CD14-positive monocyte (primary cell): ENCODE data around the genes CASTOR2 and RHBDD2.

DNA sequence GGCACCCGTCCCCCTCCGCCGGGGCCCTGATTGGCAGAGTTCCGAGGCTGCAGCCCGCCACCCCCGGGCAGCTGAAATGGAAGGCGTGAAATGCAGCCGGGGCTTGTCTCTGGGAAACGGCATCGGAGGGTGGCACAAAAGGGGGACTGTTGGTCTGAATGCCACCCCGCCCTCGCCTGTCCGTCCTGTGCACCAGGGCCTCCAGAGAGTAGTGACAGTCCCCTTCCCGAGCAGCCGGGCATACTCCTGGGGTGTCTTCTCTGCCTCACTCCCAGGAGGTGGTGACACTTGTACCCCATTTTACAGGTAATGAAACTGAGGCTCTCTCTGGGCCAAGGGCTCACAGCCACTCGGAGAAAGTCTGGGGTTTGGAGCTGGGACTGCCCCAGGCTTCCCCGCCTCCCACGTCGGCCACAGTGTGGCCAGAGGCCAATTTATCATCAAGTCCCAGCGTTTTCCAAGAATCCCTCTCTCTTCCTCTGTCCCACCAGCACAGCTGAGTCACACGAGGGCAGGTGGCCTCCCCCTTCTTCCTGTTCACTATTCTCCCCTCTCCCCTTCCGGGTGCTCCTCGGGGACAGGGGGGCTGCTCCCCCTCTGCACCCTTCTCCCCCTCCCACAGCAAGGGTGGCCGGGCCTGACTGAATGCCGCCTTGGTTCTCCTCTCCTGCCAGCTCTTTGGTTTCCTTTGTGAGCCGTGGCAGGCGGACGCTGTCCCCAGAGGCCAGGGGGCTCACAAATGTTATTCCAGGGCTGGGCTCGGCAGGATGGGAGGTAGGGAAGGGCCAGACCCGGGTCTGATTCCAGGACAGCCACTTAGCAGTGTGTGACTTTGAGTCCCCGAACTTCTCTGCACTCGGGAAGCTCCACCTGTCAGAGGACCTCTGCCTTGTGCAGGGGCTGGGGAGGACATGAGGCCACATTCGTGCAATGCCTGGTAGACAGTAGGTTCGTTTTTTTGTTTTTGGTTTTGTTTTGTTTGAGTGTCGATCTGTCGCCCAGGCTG is 17.6 kb downstream of the CLIP2 start:
- CAGE, long polyA plus RNA, result no peak

- CAGE, long polyA plus RNA, result no peak
Measured at GRCh38 chr7:74479955-74480827, 26.5 kb downstream of the GTF2IRD1 start.

DNA sequence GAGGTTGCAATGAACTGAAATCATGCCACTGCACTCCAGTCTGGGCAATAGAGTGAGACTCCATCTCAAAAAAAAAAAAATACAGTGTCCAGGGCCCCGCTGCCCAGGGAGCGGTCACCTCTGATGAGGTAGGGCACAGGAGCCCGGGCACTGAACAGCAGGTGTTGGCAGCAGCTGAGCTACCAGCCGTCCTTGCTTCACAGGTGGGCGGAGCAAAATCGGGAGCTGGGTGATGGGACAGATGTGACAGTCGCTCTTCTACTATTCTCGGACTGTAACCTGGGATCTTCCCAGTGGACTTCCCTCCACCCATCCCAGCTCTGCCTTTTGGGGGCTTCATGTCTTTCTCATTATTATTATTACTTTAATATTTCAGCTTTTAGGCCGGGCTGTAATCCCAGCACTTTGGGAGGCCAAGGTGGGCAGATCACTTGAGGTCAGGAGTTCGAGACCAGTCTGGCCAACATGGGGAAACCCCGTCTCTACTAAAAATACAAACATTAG is 49.4 kb downstream of the GTF2IRD1 start:
- CAGE, long polyA plus RNA, result no peak

GRCh38 chr7:74575254-74575746 is 82.2 kb upstream of the GTF2I start:
- CAGE, long polyA plus RNA, result no peak

GRCh38 chr7:74724494-74724960 is 49.3 kb upstream of the NCF1 start:
- CAGE, long polyA plus RNA, result no peak

- CAGE, long polyA plus RNA, result no peak
Measured at GRCh38 chr7:74963847-74964792, at the start of gene CASTOR2. Gene CASTOR2, plus strand, starts transcription at chr7:74964705.

DNA sequence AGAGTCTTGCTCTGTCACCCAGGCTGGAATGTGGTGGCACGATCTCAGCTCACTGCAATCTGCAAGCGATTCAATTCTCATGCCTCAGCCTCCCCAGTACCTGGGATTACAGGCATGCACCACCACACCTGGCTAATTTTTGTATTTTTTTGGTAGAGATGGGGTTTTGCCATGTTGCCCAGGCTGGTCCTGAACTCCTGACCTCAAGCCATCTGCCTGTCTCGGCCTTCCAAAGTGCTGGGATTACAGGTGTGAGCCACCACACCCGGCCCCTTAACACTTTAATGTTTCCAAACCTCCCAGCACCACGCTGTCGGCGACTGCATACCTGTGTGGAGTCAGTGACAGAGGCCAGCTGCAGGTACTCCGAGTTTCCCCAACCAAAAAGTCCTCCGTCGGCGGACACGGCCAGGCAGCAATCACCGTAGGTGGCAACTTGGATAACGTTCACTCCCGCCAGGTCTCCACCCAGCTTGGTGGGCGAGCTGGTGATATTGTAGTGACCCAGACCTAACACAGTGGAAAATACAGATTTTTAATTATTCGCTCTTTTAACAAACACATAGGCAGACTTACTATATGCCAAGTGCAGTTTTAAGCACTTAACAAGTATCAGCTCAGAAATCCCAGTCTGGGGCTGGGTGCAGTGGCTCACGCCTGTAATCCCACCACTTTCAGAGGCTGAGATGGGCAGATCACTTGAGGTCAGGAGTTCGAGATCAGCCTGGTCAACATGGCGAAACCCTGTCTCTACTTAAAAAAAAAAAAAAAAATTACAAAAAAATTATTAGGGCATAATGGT is 15.1 kb downstream of the RCC1L start:
- CAGE, long polyA plus RNA, result no peak

- CAGE, long polyA plus RNA, result no peak
Measured at GRCh38 chr7:75064344-75064781, 9.2 kb downstream of the RCC1L start.

GRCh38 chr7:75358772-75359691 is 23.9 kb downstream of the SPDYE15 start:
- CAGE, long polyA plus RNA, result no peak

- CAGE, long polyA plus RNA, result no peak
Measured at GRCh38 chr7:75421436-75422618, 26.4 kb downstream of the TRIM73 start.

- CAGE, long polyA plus RNA, result no peak
Measured at GRCh38 chr7:75442418-75443284, 43.4 kb downstream of the POM121C start.

DNA sequence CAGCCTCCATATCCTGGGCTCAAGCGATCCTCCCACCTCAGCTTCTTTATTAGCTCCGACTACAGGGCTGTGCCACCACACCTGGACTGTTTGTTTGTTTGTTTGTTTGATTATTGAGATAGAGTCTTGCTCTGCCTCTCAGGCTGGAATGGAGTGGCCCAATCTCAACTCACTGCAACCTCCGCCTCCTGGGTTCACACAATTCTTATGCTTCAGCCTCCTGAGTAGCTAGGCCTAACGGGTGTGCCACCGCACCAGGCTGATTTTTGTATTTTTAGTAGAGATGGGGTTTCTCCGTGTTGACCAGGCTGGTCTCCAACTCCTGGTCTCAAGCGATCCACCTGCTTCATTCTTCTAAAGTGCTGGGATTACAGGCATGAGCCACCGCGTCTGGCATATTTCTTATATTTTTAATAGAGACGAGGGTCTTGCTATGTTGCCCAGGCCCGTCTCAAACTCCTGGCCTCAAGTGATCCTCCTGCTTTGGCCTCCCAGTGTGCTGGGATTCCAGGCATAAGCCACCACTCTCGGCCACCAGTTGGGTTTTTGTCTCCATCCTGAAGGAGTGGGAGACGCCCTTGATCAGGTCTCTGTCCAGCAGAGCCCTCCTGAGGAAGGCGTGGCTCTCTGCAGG is 8.6 kb downstream of the SPDYE5 start:
- CAGE, long polyA plus RNA, result no peak

GRCh38 chr7:75623278-75624572 is 115.0 kb downstream of the HIP1 start:
- CAGE, long polyA plus RNA, result no peak

DNA sequence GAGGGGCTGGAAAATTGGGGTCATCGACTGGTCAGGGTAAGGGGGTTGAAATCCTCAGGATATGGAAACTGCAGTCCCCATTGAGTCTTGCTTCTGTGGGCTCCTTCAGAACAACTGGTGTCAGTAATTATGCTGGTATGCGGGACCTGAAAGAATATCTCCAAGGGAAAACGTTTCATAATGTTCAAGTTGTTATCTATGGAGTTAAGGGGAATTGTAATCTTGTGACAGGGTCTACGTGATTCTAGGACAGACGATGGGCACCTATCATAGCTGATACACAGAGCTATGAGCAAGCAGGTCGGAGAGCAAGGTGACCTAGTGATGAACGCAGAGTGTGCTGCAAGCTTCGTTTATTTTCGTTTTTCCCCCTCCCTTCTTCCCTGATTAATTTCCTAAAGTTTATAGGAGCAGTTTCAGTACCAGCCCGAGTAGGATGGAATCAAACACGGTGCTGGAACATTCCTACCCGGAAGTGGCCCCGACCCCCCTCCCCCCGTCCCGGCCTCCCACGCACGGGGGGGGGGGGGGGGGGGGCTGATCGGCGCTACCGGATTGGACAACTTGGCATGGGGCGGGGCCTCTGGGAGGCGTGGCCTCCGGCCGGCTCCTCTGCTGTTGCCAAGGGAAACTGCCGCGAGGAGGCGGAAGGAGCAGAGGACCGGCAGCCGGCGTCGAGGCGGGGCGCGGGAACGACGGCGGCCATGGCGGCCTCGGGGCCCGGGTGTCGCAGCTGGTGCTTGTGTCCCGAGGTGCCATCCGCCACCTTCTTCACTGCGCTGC is at the start of gene RHBDD2:
TSS of gene RHBDD2 (plus strand) at position 656 of the 783 bp plus-strand sequence.
- CAGE, long polyA plus RNA, result no peak

- CAGE, long polyA plus RNA, result no peak
Measured at GRCh38 chr7:75920248-75921218, 5.6 kb downstream of the POR start.

GRCh38 chr7:75922975-75923670 is 8.2 kb downstream of the POR start:
- CAGE, long polyA plus RNA, result no peak

GRCh38 chr7:75987887-75988584 is 6.4 kb downstream of the TMEM120A start:
- CAGE, long polyA plus RNA, result no peak

DNA sequence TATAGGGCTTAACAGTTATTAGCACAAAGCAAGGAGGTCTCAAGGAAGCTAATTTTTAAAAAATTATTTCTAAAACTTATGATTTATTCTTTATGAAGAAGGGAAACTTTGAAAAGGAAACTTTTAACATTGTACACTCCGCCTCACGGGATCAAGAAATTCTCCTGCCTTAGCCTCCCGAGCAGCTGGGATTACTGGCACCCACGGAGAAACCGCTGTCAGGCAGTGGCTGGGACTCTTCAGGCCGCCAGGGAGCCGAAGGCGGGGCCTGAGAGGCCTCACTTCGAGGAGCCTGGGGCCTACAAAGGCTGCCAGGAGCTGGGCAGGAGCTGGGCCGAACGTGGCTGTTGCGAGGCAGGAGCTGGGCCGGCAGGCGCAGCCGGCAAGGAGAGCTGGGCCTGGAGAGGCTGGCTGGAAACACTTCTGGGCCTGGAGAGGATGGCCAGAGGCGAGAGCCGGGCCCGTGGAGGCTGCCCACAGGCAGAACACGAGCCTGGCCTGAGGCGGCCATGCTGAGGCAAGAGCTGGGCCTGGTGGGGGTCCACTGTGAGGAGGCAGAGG is 23.4 kb downstream of the MDH2 start:
- CAGE, long polyA plus RNA, result no peak

GRCh38 chr7:76177932-76178722 is 23.6 kb upstream of the SRRM3 start:
- CAGE, long polyA plus RNA, result no peak

- CAGE, long polyA plus RNA, result no peak
Measured at GRCh38 chr7:76202456-76202929, 797 bp downstream of the SRRM3 start.